ENCODE results near the genes RFWD3, BCAR1 and TMEM231.

DNA sequence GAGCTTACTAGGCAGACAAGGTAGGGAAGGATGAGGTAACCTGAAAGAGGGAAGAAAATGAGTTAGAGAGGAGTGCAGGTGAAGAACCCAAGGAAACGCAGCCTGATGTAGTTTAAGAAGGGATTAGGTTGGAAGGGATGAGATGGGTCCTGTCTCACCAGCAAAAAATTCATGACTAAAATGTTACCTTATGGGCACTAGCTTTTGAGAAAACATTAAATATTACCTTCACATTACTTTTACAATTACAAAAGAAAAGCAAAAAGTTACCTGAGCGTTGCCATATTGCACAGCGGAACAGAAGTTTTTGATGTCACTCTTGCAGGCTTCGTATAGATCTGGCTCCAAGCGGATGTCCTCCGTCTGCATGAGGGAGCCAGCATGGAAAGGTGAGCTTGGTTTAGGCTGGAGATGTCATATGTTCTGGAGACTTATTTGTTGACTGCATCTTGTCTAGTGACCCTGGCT is 46.2 kb upstream of the CLEC18B start:
- RRBS: no CpG with 5 or more reads among the region's 6 CpGs

DNA sequence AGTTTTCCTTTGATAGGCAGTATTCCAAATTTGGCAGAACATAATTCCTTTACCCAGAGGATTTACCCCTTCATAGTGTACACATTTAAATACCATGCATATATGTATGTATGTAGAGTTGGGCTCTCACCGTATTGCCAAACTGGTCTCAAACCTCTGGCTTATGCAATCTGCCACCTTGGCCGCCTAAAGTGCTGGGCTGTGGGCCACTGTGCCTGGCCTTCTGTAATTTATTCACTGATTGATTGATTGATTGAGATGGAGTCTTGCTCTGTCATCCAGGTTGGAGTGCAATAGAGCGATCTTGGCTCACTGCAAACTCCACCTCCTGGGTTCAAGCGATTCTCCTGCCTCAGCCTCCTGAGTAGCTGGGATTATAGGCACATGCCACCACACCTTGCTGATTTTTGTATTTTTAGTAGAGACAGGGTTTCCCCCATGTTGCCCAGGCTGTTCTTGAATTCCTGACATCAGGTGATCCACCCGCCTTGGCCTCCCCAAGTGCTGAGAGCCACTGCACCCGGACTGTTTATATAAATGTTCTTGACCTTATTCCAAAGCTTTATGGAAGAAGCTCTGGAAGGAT is 14.9 kb downstream of the GLG1 start:
- RRBS: no CpG with 5 or more reads among the region's 6 CpGs

GRCh38 chr16:74665873-74666199 is 841 bp downstream of the RFWD3 start:
- RRBS: no CpG with 5 or more reads among the region's 6 CpGs

GRCh38 chr16:74666357-74667280 is at the start of gene RFWD3:
TSS of gene RFWD3 (minus strand) at chr16:74666877.
- RRBS: 2% methylated on average over 9 of the region's 68 CpGs

DNA sequence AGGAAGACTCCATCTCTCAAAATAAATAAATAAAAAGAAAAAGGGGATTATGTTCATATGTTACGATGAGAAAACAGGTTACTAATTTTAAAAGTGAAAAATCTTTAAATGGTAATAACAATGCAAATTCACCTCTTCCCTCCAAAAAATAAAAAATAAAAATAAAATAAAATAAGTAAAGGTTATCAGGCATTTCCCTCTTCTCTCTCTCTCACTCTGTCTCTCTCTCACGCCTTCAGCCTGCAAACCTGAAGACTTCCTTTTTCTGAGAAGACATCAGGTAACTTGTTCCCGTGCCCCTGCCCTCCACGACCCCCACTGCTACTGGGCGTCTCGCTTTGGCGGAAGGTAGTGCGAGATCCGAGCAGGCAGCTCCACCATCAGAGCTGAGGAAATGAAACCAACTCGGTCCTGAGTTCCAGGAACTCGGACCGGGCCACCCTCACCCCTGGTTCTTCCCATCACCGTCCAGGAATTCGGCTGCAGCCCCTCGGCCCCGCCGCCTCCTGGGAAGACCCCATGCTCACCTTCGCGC is 669 bp downstream of the MLKL start:
- RRBS: no CpG with 5 or more reads among the region's 19 CpGs

- RRBS: no CpG with 5 or more reads among the region's 7 CpGs
These were observed 8.9 kb upstream of the MLKL start for GRCh38 chr16:74709427-74710078.

DNA sequence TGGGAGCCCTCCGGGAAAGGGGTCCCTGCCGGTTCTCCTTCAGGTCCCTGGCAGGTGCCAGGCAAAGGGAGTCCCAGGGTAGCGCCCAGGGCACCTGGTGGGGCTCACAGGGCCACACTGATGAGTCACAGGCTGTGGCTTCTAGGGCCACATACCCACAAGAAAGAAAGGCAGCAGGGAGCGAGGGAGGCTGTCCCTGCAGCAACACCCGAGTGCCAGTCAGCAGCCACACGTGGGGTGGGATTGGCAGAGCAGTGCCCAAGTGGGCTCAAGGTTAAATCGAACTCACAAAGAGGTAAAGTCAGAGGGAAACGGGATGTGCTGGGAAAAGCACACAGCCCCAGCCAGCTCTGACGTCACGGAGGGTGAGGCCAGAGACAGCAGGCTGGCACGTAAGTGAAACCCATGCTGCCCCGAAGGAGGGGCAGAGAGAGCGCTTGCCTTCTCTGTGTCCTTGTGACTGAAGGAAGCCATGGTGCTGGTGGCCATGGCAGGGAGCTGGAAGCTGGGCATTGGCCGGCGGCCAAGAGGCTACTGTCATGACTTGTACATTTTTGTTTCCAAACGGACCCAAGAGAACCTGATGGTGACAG is 33.8 kb downstream of the FA2H start:
- RRBS: no CpG with 5 or more reads among the region's 16 CpGs

- RRBS: no CpG with 5 or more reads among the region's 15 CpGs
These were observed 96.9 kb downstream of the WDR59 start for GRCh38 chr16:74887942-74888585.

- RRBS: no CpG with 5 or more reads among the region's 3 CpGs
These were observed 96.4 kb downstream of the WDR59 start for GRCh38 chr16:74888586-74888891.

- RRBS: no CpG with 5 or more reads among the region's 9 CpGs
These were observed 8.7 kb downstream of the LDHD start for GRCh38 chr16:75107771-75108365.

DNA sequence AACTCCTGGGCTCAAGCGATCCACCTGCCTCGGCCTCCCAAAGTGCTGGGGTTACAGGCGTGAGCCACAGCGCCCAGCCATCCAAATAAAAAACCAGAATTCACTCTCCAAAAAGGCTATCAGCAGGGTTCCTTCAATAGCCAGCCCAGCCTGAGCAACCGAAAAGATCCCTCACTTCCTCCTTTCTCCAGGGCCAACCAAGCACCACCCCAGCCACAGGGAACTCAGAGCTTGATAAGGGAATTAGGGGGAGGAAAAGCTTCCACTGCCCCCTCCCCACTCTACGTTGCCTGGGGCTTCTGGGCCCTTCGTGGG is 657 bp downstream of the LDHD start:
- RRBS: no CpG with 5 or more reads among the region's 7 CpGs

DNA sequence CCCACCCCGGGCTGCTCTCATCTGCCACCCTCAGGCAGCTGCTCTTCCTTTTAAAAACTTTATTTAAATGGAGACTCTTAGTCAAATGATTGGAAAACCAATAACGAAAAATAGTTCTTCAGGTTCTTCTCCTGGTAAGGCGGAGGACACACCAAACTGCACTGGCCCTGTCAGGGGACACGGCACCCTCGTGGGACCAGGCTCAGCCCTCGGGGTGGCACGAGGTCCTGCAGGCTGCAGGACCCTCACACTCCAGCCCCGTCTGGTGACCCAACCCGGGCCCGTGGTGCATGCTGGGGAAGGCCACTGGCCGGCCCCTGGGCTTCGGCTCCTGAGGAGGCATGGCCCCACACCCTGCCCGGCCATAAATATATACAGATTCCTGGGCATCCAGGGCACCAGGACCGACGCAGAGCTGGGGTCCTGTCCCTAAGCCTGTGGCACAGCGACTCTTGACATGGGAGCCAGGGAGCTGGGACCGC is 10.2 kb downstream of the CTRB1 start:
- RRBS: 69% methylated on average over 4 of the region's 17 CpGs

DNA sequence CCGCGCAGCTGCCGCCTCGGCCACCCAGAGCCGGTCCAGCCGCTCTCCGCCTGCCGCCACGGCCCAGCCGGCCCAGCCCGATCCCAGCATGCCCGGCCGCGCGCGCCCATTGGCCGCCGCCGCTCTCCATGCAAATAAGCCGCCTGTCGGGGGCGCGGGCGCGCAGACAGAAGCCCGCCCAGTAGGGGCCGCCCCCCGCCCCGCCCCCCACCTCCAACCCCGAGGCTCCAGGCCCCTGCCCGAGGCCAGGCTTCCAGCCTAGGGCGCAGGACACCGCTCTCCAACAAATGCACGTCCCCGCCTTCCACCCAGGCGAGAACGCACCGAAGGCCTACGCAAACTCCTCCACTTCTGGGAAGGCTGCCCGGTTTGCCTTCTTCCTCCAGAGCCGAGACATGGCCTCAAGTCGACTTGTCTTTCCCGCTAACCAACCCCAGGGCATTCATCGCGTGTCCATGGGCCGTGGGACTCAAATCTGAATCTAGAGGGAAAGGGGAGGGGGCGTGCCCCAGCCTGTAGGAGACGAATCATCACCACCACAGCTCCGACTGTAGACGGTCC is at the start of gene BCAR1:
BCAR1 (minus strand) TSS at position 37 of the 561 bp plus-strand sequence.
- RRBS: 3% methylated on average over 6 of the region's 50 CpGs

DNA sequence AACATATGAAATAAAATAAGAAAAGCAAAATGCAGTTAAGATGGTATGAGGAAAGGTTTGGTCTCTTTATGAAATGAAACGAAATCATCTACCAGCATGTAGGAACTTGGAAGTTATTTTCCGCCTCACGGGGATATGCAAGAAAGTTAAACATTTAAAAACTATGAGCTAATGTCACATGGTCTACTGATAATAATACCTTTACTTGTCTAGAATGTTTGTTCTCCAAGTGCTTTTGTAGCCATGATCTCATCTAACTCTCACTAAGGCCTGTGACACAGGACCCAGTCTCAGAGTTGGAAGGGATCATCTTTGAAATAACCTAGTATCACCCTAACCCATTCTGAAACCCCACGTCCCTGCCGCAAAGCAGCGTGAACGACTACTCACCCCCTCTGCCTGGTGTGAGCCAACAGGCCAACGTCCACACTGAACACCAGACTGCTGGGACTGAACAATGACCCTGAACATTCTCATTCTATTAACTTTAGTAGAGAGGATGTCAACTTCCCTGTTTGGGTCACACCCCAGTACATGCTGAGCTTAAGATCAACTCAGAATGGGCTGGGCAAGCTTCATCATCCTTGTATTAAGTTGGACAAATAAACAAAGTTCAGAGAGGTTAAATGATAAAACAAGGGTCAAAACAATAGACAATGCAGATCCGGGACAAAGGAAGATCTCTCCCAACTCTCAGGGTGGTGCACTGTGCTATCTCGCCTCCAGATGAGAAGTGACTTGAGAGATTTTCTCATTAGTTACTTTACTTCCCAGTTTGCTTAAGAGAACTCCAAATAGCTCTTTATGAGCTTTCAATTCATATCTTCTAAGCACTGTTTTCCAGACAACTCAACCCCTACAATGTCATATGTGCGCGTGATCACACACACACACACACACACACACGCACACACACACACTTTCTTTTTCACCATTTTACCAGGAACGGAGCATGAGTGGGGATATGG is 54.9 kb upstream of the BCAR1 start:
- RRBS: no CpG with 5 or more reads among the region's 14 CpGs

DNA sequence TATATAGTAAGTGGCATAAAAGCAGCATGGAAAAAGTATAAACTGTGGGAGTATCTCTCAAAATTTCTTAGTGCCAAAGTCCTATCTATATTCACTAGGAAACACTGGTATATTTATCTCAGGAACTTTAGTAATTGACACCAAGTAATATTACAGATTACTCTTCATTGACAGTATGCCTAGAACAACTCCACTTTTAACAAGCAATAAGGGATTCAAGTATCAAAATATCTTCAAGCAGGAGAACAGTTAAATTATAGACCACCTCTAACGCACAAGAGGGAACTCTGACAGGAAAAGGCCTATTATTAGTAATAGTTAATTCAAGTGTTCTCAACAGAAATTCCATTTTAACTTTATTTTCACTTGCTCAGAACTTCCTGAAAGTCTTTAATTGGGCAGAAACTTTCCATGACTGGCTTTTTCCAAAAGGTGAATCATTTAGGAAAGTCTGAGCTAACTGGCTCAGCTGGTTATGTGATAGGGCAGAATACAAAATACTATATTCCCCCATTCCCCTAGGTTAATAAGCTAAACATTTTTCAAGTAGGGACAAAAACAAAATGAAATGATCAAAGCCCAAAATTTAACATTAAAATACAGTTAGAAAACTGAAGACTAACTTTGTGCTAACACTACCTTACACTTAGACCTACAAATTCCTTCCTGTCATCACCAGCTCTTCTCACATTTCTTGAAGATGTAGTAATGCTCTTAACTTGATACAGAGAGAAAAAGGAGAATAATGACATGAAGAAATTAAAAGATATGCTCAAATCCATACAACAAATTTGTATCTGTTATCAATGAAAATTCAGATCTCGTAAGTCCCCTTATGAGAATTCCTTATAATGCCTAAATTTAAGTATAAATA is 31.1 kb downstream of the CFDP1 start:
- RRBS: no CpG with 5 or more reads among the region's 2 CpGs

DNA sequence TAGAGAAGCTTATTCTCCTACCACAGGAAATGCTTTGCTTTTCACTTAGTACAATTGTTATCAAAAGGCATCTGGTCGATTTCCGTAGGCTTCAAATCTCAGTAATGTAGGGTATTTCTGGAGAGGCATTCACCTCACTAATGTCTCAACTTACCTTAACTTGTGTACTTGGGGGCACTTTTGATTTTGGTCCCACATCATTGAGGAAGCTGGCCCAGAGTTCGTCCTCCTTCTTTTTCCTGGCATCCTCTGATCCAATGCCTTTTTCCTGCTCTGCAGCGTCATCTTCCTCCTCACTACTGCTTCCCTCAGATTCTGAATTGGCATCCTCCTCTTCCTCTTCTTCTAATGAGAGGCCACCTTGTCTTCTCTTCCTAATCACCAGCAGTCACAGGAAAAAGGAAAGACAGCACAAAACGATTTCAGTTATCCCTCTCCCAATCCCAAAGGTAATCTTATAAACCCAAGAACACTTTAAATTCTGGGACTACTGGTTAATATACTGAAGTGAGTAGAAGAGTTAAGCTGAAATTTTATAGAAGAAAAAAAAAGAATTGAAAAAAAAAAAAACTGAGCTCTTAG is 20.8 kb downstream of the CFDP1 start:
- RRBS: no CpG with 5 or more reads among the region's 5 CpGs

GRCh38 chr16:75555686-75556725 is at the start of gene TMEM231:
TSS of gene TMEM231 (minus strand) at chr16:75556252.
- RRBS: 2% methylated on average over 16 of the region's 85 CpGs

- RRBS: no CpG with 5 or more reads among the region's 5 CpGs
These were observed 10.4 kb downstream of the TERF2IP start for GRCh38 chr16:75657639-75658623.

DNA sequence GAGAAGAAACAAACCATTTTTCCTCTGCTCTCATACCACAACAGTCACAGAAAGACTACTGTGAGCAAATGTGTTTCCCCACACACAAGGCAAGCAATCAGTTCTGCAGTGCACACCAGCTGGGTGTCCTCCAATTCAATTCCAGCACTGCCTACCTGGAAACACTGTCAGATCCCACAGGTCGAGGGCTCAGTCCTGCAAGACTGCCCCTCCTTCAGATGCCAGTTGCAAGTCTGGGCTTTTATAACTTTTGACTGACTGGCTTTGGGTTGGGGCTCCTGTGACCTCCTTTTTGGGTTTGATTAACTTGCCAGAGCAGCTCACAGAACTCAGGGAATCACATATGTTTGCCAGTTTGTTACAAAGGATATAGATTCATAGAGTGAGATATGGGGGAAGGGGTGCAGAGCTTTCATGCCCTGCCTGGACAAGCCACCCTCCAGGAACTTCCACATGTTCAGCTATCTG is 14.3 kb downstream of the TERF2IP start:
- RRBS: no CpG with 5 or more reads among the region's 1 CpG

DNA sequence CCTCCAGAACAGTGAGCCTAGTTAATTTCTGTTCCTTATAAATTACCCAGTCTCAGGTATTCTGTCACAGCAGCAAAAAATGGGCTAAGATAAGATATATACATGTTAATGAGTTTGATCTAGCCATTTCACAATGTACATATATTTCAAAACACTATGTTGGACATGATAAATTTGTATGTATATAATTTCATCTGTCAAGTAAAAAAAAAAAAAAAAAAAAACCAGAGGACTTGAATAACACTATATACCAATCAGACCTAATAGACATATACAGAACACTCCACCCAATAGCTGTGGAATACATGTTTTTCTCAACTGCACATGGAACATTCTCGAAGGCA is 8.6 kb upstream of the CNTNAP4 start:
- RRBS: no CpG with 5 or more reads among the region's 1 CpG